ENCODE measurements around a stretch of chr19.

GRCh38 chr19:2212725-2213195 lies 23.4 kb downstream of the PLEKHJ1 start:
- PRO-cap, result no peak

- PRO-cap, result no peak
Measured at GRCh38 chr19:2239805-2240526, 3.3 kb downstream of the SF3A2 start.

- PRO-cap, result no peak
Measured at GRCh38 chr19:2255478-2256155, 600 bp downstream of the JSRP1 start.

DNA sequence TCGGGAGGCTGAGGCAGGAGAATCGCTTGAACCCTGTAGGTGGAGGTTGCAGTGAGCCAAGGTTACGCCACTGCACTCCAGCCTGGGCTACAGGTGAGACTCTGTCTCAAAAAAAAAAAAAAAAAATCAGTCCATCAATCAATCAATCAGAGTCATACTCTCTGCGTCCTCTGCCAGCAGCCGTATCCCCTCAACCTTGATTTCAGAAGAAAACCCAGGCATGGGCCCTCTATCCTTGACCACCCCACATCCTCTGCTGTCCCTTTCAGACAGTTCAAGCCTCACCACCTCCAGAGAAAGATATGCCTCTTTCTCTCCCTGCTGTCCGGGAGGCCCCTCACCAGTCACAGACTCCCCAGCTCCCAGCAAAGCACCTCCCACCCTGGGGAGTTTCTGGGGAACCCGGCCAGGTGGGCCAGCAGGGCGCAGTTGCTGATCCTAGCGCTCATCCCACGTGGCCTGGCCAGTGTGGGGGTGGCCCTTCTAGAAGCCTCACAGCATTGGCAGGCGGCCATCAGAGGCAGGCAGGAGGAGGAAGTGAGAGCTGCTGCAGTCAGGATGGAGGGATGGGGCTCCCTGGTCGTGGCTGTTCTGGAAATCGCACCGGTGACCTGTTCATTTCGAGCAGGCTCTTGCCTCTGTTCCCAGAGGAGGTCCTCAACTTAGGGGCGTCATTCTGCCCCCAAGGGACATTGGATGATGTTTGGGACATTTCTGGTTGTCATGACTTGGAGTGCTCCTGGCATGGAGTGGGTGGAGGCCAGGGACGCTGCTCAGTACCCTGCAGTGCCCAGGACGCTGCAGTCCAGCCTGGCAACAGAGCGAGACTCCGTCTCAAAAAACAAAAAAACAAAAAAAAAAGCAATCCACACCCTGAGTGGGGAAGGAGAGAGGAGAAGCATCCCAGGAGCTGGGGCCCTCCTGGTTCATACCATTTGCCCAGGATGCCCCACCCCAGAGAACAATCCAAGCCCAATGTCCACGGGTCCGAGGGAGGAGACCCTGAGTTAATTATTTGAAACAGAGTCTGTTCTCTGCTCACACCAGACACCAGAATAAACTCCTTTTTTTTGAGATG lies 10.3 kb upstream of the JSRP1 start:
- PRO-cap, result unidirectional peak, plus-strand start at position 500 of the sequence

DNA sequence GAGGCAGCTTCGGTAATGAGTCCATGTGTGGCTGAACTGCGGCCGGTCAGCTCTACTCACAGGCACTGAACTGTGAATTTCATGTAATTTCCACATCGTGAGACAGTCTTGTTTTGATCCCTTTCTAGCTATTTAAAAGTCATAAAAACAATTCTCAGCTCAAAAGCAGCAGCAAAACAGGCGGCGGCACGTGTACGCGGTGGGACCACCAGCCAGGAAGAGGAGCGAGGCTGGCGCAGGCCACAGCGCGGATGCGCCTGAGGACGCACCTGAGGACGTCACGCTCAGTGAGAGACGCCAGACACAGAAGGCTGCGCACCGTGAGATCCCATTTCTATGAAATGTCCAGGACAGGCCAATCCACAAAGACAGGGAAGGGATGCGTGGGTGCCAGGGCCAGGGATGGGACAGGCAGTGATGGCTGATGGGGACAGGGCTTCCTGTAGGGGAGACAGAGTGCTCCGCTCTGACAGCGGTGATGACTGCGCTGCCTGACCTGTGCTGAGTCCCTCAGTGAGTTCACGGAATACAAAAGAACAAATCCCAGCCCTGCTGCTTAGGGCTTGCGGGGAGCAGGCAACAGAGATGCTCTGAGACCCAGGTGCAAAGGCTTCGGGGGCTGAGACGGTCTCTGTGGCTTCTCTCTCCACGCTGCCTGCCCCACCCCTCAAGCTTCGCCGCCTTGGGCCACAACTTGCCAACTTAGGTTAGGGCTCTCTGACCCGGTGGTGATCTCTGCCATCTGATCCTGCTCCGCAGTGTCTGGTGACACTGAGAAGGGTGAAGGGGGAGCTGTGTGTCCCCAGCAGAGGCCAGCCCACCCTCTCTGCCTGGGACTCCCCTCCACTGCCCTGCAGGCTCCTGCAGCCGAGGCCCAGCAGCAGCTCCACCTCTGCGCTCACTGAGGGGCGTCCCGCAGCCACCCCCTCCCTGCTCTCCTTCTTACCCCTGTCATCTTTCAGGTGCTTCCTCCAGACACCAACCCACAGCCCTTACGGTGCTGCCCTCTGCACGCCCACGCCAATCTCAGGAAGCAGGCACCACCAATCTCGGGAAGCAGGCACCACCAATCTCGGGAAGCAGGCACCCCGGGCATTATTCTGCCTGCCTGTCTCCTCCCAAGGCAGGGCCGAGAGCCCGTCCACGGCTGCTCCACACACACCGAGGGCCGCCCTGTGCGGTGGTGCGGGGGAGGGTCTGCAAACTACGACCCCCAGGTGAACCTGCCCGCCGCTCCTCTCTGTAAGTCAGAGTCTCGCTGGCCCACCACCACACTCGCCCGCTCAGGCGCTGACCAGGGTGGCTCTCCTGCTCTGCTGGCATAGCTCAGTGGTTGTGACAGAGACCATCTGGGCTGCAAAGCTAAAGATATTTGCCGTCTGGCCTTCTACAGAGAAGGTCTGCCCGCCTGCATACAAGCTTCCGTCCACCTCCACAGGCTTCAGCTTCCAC lies 3.4 kb downstream of the LSM7 start:
- PRO-cap, result no peak

DNA sequence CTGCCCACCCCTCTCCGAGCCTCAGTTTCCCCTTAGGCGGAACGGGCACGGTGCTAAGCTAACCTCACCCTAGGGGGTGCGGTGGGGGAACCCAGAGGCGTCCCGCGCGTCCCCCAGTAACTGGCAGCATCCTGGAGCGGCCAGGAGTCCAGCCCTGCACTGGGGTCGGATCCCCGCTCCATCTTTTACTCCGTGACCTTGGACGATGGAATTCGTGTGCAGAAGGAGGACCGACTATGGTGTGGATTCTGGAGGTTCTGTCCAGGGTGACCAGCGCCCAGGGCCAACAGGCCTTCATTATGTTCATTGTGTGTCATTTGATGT lies 608 bp downstream of the SPPL2B start:
- PRO-cap, result no peak

GRCh38 chr19:2329454-2330102 lies 1.1 kb downstream of the SPPL2B start:
- PRO-cap, result unidirectional peak, minus-strand start at chr19:2329695

GRCh38 chr19:2475114-2475712 lies 714 bp upstream of the GADD45B start:
- PRO-cap, result bidirectional peak, plus-strand start at chr19:2475582, minus-strand start at chr19:2475280

- PRO-cap, result no peak
Measured at GRCh38 chr19:2477434-2478267, 1.7 kb downstream of the GADD45B start.

DNA sequence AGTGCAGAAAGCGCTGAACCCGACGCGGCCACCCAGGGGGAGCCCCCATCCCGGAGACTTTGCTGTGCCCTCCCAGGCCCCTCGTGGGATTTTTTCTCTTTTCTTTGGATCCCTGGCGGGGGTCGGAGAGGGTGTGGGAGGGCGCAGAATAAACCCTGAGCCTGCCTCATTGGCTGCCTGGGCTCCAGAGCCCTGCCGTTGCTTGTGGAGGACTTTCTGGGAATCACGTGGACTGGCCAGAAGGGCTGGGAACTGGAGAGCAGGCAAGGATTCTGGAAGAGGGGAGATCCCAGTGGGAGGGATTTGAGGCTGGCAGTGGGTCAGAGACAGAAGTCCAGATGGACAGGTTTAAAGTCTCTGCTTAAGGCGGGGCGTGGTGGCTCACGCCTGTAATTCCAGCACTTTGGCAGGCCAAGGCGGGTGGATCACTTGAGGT lies 25.0 kb downstream of the GADD45B start:
- PRO-cap, result no peak

DNA sequence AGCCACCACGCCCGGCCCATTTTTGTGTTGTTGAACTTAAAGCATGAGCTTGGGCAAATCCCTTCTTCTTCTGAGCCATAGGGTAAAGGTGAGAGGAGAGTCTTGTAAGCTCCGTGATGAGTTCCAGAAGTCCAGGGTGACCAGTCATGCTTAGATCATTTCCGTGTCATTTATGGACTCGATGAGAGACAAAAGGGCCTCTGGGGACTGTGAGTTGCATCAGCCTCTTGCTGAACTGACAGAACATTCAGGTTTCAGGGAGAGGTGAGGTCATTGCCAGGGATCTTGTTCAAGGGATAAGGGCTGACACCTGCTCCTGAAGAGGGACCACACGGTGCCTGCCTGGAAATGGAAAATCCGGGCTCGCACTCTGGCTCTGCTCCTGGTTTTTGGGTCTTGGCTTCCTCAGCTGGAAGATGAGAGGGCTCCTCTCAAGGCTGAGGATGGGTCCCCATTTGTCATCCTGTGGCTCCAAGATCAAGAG lies 53.6 kb downstream of the GADD45B start:
- PRO-cap, result no peak

- PRO-cap, result no peak
Measured at GRCh38 chr19:2552899-2553570, 77.1 kb downstream of the GADD45B start.

GRCh38 chr19:2771897-2772480 lies 11.1 kb downstream of the SGTA start:
- PRO-cap, result no peak

- PRO-cap, result no peak
Measured at GRCh38 chr19:2790610-2791417, 5.5 kb downstream of the THOP1 start.

DNA sequence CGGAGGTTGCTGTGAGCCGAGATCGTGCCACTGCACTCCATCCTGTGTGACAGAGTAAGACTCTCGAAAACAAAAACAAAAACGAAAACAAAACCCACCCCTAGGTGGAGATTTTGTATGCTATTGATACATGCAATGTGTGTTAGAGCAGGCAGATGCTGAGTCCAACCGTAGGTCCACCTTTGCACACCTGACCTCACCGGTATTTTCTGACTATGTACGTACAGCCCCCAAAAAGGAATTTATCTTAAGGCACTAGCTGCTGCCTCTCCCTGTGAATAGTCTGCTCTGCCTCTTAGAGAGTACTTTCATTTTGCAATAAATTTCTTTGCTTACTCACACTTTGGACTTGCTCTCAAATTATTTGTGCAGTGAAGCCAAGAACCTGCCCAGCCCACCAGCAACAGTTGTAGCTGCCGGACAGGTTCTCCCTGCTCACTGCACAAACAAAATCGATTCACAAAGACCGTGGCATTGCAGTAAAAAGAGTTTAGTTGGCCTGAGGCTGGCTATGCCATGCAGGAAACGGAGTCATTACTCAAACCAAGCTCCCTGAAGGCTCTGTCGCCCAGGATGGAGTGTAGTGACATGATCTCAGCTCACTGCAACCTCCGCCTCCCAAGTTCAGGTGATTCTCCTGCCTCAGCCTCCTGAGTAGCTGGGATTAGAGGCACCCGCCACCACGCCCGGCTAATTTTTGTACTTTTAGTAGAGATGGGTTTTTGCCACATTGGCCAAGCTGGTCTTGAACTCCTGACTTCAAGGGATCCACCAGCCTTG lies 8.3 kb upstream of the ZNF77 start:
- PRO-cap, result no peak

DNA sequence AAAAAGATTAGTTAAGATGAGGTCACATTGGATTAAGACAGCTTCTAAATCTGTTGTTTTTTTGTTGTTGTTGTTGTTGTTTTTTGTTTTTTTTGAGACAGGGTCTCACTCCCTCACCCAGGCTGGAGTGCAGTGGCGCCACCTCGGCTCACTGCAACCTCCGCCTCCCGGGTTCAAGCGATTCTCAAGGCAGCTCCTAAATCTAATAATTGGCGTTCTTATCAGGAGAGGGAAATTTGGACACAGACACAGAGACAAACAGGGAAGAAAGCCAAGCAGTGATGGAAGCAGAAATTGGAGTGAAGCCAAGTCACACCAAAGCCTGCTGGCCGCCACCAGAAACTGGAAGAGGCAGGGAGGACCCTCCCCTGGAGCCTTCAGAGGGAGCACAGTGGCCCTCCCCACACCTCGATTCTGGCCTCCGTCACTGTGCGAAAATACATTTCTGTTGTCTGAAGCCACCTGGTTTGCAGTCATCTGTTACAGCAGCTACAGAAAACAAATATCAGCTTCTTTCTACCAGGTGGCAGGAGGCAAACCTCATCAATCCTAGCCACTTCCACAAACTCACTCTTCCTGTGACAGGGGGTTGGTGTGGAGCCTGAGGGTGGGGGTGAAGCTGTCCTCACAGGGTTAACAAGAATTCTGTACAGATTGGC lies 8.3 kb upstream of the TLE6 start:
- PRO-cap, result no peak

DNA sequence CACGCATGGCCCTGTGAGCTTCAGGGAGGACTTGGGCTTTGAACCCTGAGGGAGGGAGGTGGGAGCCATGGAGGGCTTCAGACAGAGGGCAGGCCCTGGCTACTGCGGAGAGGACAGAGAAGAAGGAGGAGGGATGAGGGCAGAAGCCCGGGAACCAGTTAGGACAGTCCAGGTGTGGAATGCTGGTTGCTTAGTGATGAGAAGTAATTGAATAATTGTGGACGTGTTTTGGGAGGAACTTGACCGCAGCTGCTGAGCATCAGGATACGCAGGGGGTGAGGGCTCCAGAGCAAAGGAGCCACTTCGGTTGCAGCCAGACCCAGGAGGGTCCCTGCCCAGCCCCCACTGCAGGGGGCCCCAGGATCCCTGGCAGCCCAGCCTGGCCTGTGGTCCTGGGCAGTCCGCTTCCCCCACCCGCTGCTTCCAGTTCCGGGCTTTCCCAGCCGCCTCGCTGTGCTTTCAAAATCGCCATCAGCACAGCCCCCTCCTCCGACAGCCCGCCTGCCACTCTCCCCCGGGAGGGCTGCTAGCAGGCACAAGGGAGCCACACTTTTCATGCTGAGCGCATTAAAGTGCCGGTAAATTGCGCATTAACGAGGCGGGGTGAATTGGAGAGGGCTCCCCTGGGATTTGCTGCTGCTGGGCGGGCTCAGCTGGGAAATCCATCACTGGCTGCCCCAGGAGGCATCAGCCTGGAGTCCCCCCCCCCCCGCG lies 6.4 kb downstream of the TLE6 start:
- PRO-cap, result no peak

GRCh38 chr19:3046587-3047467 lies 15.5 kb downstream of the TLE5 start:
- PRO-cap, result unidirectional peak, plus-strand start at chr19:3047221

DNA sequence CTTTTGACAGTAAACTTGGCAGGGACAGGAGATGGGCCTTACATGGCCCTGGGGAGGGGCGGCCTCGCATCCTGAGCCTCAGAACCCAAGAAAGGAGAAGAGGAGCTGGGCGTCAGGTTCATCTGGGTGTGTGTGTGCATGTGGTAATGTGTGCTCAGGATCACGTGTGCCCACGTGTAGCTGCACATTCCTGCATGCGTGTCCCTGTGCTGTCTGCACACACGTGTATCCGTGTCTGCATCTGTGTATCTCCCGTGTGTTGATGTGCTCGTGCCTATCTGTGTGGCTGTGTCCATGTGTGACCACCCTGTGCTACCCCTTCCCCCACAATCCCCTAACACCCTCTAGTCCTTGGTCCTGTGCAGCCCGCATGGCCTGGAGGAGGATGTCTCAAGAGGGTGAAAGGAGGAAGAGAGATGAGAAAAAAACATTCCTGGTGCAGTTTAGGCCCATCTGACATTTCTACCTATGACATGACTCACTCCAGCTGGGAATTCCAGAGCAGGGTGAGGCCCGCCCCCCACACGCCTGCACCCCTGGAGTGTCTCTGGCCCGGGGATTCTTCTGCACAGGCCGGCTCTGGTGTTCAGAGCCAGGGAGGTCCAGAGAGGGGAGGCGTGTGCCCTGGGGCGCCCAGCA lies 7.2 kb downstream of the TLE5 start:
- PRO-cap, result no peak

DNA sequence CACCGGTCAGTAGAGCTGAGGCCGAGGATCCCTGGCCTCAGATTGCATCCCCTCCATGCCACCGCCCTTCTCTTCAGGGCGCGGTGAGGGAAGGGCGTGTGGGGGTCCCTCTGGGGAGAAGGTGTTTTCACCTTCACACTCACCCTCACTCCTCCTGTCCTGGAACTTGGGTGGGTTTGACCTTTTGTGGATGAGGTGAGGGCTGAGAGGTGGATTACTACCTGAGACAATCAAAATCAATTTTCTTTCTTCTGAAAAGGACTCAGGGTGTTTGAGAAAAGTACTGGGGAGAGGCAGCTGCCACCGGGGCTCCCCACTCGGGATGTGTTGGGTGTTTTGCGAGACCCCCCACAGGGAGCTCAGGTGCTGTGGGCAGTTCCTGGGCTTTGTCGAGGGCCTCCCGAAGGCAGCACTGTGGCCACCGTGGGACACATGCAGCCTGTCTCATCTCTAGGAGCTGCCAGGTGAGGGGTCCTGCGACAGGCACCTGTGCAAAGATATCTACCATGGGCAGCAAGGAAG lies 13.7 kb downstream of the GNA11 start:
- PRO-cap, result no peak